Placental pericyte (primary cell): Measurements from ENCODE around the genes ACTR10 and DAAM1.

DNA sequence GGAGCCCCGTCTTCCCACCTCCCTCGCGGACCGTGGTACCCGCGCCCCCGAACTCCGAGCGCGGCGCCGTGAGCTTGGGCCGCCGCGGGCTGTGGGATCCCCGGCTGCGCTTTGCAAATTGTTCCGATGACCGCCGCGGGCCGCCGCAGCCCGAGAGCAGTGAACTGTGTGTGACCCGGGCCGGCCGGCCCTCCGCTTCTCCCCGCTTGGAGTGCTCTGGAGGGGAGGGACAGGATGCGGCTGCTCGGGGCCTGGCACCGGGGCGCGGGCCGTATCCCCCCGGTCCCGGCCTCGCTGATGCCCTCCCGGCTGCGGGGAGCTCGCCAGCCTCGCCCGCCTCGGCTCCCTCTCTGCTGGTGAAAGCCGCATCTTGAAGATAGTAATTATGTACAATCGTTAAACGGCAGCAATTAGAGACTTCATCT lies 977 bp downstream of the PELI2 start:
- CAGE, long polyA plus RNA: no peak

DNA sequence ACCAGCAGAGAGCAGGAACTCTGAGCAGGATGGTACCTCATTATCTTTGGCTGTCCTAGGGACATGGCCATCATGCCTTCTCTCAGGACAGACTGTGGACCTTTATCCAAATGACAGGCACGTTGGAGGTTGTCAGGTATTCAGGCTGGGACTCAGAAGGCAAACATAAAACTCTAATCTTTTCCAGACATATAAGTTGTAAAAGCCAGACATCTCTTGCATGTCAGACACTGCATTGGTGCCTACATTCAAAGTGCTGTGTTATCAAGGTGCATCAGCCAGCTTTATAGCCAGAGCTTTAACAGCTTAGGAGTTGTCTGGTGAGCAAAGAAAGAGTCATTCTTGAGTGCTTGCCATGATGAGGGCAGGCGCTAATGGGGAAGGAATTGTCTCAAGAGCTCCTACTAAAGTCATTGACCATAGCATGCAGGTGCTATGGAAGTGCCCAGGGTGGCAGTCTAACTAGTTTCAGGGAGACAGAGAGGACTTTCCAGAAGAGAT lies 89.6 kb downstream of the PELI2 start:
- CAGE, long polyA plus RNA: no peak

GRCh38 chr14:56250228-56251066 lies 132.2 kb downstream of the PELI2 start:
- CAGE, long polyA plus RNA: no peak

- CAGE, long polyA plus RNA: no peak
Observed at GRCh38 chr14:56279600-56280063, 161.4 kb downstream of the PELI2 start.

DNA sequence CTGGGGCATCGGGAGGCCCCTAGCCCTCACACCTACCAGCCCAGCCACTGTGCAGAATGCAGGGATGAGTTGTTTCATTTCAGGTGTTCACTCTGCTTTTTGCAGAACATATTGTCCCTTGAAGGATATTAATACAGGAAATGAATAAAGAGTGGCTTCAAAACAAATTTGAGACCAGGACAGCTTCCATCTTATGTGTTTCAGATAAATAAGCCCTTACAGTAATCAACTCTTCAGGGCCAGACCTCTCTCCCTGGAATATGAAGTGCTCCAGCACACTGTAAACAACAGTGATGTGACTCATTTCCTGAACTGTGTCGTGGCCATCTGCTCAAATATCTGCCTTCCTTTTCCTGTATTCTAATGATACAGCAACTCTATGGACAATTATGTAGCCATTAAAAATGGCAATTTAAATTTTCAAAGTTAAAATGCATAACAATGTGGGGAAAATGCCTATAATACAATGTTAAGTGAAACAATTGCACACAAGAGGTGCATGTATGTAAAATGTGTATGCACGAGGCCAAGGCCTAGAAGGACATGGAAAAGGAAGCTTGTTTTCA lies 215.4 kb downstream of the PELI2 start:
- CAGE, long polyA plus RNA: no peak

GRCh38 chr14:57364984-57365906 lies 25.1 kb upstream of the NAA30 start:
- CAGE, long polyA plus RNA: no peak

- CAGE, long polyA plus RNA: no peak
Observed at GRCh38 chr14:58199570-58200815, at the start of gene ACTR10. TSS of gene ACTR10 (plus strand) at chr14:58200149.

DNA sequence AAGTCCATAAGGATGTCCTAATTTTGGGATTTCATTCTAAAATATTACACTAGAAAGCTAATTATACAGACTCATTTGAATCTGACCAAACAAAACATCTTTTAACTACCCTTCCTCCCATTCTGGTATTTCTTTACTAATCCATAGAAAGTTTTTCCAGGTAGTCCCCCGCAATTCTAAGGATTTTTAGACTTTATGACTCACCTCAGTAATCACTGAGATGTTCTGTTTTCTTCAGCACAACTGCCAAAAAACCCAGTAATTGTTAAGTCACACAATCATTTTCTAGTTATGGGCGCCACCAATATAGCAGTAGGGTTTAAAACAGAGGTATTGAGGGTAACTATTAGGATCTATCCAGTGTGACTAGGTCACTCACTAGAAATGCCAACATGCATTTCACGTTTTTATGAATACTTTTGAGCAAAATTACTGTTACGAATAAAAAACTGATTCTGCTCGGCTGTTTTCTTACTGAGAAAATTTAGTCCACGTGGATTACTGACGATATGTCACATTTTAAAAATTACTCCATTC lies 1.6 kb upstream of the ARID4A start:
- CAGE, long polyA plus RNA: no peak

GRCh38 chr14:58520692-58521255 lies 93.3 kb downstream of the KIAA0586 start:
- CAGE, long polyA plus RNA: no peak

GRCh38 chr14:58639509-58640194 lies 1.9 kb downstream of the DACT1 start:
- CAGE, long polyA plus RNA: no peak

DNA sequence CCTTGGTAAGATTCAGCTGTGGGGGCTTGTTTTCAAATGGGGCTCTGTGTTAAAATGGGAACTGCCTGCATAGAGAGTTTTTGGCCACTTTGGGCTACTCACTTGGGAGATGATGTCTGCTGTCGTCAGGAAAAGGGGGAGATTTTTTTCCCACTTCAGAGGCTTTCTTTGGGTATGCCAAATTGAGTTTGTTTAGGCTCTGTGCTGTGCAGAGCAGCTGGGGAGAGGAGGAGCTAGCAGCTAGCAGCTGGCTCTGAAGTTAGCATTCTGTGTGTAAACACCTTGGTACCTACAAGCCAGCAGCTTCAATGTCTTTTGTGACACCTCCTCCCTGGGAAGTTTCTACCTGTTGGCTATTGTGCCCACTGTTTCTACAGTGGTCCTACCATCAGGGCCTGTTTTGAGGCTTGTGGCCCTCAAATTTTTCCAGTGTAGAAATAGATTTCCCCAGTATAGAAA lies 117.8 kb downstream of the DACT1 start:
- CAGE, long polyA plus RNA: no peak

DNA sequence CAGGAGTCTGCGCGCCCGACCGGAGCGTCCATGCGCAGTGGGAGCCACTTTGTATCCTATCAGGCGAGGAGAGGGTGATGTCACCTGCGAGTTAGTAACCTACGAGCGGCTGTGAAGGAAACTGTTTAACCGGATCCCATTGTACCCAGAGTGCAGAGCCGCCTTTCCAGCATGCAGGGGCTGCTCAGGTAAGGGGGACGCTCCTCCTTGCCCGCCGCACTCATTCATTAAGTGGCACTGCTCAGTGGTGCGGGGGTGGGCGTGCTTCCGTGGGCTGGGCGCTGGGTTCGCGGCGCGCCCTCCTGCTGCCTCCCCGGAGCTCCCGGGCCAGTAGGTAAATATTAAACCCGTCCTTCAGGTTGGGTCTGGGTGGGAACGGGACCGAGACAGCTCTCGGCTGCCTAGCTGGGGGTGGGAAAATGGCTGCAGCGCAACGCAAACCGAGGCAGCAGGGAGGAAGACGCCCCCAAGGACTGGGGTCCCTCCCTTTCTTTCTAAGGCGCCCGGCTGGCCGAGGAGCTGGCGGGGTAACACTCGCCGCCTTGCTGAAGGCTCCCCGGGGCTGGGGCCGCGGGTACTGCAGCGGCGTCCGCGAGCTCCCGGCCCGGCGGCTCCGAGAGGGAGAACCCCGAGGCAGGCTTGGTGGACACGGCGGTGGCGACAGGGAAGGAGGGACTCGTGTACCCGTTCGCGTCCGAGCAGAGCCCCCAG lies at the start of gene DAAM1:
Gene DAAM1, plus strand, starts transcription at position 87 of the 711 bp plus-strand sequence.
- CAGE, long polyA plus RNA: no peak

DNA sequence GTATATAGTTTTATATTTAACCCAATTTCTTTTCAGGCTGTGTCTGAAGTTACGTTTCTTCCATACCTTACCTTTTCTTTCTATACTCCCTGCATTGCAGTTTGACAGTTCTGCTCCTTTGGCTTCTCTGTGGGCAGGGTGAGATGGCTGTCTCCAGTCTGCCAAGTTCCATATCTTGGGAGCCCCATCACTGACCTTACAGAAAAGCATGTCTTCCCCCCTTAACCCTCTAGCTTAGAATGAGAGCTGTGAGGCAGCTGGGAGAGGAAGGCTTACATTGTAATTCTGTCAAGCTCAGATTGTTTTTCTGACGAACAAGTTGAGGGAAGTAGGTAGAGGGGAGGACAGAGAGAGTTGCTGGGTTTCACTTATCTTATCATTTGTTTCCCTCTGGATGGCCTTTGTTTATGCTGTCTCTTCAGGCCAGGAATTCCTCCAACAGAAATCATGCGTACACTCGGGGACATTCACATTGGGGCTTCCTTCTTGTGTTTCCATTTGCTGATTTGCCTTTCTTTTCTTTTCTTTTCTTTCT lies 9.3 kb downstream of the DAAM1 start:
- CAGE, long polyA plus RNA: no peak

DNA sequence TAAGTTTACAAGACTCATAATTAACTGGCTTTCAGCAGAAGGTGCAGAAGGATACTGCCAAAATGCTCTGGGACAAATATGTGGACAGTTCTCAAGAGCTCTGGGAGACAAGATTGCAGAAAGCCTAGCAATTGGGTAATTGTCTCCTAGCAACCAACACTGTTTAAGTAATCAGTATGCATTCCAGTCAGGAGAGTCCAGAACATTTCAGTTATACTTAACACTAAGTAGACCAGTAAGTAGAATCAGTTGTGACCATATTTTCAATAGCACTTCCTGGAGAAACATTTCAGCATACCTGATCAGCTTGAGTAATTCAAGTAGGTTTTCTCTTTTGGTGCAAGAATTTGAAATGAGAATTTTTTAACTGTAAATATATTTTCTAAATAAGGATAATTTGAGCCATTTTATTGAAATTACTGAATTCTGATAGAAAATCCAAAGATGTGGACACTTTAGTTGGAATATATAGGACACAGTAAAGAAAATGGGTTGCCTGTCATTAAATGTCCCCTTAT lies 131.3 kb downstream of the GPR135 start:
- CAGE, long polyA plus RNA: no peak

DNA sequence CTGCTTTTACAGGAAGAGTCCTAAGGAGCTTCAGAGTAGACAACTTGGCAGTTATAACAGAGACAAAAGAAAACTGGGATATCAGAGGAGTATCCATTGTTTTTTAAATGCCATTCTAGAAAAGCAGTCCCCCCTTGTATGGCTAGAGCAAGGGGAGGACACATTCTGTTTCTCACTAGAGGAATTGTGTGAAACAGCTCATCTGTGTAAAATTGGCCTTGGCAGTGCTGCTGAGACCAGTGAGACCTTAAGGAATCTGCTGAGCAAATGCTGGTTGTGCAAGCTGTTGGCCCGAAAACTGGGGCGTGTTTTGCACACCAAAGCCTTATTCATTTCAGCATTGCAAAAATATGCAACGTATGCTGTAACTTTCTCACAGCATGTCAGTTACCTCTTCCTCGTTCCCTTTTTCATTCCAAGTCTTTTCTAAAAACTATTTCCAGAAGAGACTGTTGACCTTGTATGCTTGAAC lies 127.9 kb downstream of the GPR135 start:
- CAGE, long polyA plus RNA: no peak

GRCh38 chr14:59384064-59384453 lies 81.1 kb downstream of the GPR135 start:
- CAGE, long polyA plus RNA: no peak

- CAGE, long polyA plus RNA: no peak
Observed at GRCh38 chr14:60174883-60175846, 10.0 kb upstream of the DHRS7 start.

DNA sequence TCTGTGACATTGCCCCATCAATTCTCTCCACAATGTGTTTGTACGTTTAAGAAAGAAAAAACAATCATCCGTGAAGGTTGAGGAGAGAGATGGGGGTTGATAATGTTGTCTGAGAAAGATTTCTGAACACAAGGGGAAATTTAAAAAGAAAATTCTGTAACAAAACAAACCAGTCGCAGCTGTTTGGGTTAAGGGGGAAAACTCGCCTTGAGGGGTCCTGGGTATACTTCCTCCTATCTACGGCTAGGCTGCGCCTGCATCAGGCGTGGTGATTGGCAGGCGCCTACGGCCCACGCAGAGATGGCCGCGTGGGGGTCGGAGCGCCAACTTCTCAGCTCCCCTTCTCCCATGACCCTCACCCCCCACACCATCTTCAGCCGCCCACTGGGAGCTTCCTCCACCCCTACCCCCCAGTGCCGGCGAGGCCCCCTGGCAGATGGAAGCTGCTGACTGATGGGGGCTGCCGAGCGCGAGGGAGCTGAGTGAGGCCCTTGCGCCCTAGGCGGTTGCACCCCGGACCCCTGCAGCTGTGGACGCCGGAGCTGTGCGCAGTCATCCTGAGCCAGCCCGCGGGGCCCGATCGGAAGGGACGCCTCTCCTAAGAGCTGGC lies 12.2 kb downstream of the SIX1 start:
- CAGE, long polyA plus RNA: no peak

DNA sequence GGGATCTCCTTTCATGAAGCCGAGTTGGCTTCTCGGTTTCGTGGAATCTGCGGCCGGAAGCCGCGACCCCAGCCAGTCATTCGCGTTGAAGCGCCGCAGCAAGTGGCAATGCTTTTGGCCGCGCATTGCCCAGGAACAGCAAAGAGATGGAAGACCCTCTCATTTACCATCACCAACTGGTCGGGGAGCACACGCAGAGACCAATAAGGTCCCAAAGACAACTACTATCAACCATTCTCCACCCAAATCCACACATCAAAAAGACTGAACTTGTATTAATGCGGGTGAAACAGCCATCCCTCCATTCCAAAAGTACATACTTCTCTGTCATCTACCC lies 8.5 kb upstream of the SIX1 start:
- CAGE, long polyA plus RNA: no peak

DNA sequence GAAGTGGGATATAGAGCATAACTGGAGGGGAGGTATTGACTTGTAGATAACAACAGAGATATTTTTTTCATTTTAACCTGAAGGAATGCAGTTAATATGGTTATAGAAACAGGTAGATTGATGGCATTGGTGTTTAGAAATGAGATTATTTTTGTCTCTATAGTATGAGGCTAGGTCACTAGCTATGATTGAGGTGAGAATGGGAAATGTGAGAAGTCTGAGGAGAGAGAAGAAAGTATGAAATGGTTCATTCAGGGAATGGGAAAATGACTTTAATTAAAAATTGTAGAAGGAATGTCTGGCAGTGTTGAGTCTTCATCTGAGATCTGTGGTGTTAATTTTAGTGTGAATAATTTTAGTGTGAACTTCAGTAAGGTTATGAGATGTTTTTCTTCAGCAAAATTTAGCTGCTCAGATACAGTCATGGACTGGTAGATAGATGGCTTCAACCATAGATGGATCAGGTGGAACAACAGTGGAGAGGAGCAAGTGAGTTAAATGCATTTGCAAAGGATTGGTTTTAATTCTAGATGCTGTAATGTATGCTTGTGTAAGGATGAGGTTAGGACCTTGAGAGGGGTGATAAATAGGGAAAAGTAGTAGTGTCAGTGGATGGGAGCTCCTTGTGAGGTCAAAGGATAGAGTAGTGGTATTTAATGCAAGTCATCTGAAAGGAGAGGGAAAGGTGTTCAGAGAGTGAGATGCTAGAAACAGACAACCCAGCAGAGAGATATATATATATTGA lies 41.2 kb downstream of the MNAT1 start:
- CAGE, long polyA plus RNA: no peak